Peripheral blood mononuclear cell (primary cell): ENCODE data around the genes NIF3L1, NDUFB3, TMEM237 and MPP4.

DNA sequence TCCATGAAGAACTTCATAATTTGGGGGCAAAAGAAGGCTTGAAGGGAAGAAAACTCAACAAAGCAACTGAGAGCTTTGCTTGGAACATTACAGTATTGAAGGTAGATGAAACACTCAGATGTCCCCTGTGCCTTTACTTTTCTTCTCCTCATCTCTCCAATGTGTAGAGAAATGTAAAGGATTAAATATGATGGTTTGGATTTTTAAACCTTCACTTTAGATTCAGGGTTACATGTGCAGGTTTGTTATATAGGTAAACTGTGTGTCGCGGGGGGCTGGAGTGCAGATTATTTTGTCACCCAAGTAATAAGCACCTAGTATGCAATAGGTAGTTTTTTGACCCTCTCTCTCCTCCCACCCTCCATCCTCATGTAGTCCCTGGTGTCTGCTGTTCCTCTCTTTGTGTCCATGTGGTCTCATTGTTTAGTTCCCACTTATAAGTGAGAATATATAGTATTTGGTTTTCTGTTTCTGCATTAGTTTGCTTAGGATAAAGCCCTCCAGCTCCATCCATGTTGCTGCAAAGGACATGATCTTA lies 299.5 kb downstream of the PLCL1 start:
- PRO-cap, 8 experiments: peak in 4 of 8 experiments; most common minus-strand start position 282 of the sequence (in 4)

GRCh38 chr2:198313168-198313403 lies 508.7 kb downstream of the PLCL1 start:
- PRO-cap, 8 experiments: no peak in any of the 8 experiments

DNA sequence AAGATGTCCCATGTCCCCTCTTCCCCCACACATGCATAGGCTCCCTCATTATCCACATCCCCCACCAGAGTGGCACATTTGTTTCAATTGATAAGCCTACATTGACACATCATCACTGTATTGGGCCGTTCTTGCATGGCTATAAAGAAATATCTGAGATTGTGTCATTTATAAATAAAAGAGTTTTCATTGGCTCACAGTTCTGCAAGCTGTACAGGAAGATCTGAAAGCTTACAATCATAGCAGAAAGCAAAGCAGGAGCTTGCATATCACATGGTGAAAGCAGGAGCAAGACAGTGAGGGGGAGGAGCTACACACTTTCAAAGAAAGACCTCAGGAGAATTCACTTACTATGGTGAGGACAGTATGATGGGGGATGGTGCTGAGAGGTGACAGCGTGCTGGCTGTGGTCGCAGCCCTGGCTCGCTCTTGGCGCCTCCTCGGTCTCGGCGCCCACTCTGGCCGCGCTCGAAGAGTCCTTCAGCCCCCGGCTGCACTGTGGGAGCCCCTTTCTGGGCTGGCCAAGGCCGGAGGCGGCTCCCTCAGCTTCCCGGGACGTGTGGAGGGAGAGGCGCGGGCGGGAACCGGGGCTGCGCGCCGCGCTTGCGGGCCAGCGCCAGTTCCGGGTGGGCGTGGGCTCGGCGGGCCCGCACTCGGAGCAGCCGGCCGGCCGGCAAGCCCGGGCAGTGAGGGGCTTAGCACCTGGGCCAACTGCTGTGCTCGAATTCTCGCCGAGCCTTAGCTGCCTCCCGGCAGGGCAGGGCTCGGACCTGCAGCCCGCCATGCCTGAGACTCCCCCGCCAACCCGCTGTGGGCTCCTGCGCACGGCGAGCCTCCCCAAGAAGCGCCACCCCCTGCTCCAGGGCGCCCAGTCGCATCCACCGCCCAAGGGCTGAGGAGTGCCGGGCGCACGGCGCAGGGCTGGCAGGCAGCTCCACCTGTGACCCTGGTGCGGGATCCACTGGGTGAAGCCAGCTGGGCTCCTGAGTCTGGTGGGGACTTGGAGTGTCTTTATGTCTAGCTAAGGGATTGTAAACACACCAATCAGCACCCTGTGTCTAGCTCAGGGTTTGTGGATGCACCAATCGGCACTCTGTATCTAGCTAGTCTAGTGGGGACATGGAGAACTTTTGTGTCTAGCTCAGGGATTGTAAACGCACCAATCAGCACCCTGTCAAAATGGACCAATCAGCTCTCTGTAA lies 131.9 kb upstream of the SPATS2L start:
- PRO-cap, 8 experiments: no peak in any of the 8 experiments

GRCh38 chr2:200373932-200374461 lies 67.5 kb downstream of the SPATS2L start:
- PRO-cap, 8 experiments: no peak in any of the 8 experiments

- PRO-cap, 8 experiments: no peak in any of the 8 experiments
These were observed 28.5 kb downstream of the AOX1 start for GRCh38 chr2:200614172-200614847.

GRCh38 chr2:200655669-200656053 lies 69.8 kb downstream of the AOX1 start:
- PRO-cap, 8 experiments: no peak in any of the 8 experiments

DNA sequence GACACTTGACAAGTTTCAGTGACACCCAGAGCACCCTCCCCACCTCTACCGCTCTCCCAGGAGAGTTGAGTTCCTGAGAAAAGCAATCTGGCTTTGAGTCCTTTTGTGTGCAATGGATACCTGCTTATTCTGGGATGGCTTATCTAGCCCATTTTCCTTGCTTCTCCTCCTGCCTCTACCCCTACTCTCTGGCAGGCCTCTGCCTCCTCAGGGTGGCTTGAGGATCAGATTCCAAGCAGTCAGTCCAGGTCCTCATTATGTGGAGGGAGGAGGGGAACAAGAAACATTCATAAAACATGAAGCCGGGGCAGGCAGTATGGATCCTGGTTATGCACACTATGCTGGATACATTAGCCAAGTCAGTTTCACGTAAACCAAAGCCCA lies 64.2 kb upstream of the BZW1 start:
- PRO-cap, 8 experiments: no peak in any of the 8 experiments

DNA sequence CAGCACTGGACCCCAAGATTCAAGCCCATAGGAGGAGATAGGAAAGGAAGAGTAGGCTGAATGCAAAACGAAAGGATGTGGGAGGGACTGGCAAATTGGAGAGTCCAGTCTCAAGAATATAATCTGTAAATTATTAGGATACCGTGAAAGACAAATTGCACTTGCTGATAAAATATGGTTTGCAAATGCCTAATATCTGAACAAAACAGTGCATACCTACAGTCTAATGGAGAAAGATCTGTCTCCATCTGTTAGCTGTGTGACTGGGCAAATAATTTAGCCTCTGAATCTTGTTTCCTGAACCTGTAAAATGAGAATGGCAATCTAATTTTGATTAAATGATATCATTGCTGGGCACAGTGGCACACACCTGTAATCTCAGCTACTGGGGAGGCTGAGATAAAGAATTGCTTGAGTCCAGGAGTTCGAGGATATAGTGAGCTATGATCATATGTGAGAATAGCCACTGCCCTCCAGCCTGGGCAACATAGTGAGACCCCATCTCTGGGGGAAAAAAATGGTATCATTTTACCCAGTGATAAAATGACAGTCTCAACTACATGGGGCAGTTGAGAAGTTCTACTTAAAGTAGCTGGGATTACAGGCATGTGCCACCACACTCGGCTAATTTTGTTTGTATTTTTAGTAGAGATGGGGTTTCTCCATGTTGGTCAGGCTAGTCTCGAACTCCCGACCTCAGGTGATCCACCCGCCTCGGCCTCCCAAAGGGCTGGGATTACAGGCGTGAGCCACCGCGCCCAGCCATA lies 16.8 kb downstream of the BZW1 start:
- PRO-cap, 8 experiments: peak in 7 of 8 experiments; most common plus-strand start position 70 of the sequence (in 5)

DNA sequence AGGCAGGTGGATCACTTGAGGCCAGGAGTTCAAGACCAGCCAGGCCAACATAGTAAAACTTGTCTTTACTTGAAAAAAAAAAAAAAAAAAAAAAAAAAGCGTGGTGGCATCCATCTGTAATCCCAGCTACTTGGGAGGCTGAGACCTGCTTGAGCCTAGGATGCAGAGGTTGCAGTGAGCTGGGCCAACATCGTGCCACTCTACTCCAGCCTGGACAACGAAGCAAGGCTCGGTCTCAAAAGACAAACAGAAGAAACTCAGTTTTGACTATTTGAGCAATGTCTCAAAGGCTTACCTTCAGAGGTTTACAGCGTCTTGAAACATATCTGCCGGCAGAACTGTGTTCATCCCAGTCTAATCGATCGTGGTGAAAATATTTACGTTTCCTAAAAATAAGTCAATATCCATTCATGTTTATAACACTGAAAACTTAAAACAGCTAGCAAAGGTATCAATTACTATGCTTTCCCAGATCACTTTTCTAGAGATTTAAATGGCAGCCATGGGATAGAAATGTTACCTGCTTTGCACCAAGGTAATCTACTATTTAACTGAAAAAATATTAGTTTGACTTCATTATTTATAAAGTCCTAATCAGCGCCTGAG lies 10.7 kb downstream of the CLK1 start:
- PRO-cap, 8 experiments: peak in 5 of 8 experiments; most common minus-strand start position 360 of the sequence (in 4)

DNA sequence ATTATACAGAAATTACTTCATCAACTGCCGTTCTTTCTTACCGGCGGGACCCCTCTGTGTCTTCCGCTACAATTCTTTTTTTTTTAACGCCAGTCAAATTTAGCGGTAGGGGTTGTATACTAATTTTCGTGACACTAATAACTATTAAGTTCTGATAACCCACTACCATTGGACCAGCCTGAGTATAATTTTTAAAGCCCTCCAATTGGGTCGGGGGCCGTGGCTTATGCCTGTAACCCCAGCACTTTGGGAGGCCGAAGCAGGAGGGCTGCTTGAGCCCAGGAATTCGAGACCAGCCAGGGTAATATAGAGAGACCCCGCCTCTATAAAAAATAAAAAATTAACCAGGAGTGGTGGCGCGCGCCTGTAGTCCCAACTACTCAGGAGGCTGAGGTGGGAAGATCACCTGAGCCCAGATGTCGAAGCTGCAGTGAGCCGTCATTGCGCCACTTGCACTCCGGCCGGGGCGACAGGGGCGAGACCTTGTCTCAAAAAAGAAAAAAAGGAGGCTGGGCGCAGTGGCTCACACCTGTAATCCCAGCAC lies 1.3 kb downstream of the CLK1 start:
- PRO-cap, 8 experiments: peak in 4 of 8 experiments; most common plus-strand start position 449 of the sequence (in 2); most common minus-strand start position 300 of the sequence (in 4)

DNA sequence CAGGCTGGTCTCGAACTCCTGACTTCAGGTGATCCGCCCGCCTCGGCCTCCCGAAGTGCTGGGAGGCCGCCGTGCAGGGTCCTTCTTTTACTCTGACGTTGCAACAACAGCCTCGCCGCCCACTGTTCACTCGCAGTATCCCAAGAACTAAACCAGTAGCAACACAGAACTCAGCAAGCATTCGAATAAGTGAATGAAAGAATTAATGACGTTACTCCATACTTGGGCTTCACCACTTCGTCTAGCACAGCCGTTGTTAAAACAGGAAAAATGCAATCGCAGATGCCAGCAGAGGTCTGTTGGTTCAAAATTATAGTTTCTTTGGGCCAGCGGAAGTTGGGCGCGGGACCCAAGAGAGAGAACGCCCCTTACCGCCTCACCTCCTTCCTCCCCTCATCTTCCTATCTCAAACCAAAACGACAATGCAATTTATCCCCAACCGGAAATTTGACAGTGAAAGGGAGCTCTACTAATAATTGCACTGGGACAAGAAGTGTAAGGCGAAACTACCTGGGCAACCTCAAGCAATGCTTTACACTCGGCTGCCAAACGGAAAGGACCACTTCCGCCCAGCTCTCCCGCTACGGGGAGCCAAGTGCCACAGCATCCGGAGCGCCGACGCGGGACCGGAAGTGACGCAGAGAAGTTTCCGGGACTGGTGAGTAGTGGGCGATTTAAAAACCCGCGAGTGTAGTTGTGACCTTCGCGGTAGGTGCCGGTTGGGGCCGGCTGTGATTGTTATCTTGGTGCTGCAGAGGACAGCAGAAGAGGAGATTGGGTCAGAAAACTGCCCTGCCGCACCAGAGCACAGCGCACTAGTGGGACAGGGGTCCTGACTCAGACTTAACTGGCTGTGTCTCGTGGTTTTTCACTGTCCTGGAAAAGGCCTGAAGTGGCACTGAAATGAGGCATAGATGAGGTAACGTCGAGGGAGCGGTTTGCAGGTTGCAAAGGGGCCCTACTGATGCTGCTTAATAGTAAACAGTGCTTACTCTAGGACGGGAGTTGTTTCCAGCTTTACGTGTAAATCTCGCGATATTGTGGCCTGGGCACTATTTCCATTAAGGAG lies at the start of gene NIF3L1:
NIF3L1 (plus strand) TSS at position 638 of the 1,069 bp plus-strand sequence.
- PRO-cap, 8 experiments: peak in 8 of 8 experiments; most common plus-strand start position 693 of the sequence (in 5); most common minus-strand start position 556 of the sequence (in 4)

DNA sequence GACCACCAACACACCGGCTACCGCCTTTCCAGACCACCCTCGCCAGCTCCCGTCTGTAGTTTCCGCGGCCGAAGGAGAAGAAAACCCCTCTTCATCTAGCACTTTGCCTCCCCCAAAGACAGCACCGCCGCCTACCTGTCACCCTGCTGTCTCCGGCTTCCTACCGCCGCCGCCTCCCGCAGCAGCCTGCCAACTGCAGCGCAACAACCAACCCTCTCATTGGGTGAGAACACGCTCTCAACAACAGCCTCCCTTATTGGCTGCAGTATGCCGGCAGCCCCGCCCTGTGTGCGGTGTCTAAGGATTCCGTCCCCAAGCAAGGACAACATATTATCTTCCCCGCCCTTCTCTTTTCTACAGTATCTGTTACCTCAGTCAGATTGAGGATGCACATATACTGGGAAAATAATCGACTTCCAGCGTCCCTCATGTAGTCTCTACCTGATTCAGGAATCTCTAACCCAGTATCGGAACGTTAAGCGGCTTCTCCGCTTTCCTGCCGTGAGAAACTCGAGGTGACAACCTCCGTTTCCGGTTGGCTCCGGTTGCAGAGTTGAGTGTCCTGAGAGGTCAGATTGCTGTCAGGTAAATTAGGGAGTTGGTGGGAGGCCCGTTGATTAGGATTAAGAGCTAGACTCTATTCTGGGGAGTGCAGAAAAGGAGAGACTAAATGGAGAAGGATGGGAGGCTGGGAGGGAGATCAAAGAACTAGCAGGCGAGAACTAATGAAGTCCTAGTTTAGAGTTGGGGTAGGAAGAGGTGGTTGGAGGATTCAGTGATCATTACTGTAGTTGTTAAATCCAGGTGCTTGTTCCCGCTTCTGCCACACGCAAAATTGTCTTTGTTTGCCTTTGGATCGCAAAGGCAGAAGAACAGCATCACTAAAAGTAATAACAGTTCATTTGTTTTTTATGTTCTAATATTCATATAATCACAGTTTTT lies at the start of gene NDUFB3:
NDUFB3 (plus strand) TSS at position 527 of the 942 bp plus-strand sequence.
- PRO-cap, 8 experiments: peak in 8 of 8 experiments; most common plus-strand start position 528 of the sequence (in 7); most common minus-strand start position 154 of the sequence (in 7)

DNA sequence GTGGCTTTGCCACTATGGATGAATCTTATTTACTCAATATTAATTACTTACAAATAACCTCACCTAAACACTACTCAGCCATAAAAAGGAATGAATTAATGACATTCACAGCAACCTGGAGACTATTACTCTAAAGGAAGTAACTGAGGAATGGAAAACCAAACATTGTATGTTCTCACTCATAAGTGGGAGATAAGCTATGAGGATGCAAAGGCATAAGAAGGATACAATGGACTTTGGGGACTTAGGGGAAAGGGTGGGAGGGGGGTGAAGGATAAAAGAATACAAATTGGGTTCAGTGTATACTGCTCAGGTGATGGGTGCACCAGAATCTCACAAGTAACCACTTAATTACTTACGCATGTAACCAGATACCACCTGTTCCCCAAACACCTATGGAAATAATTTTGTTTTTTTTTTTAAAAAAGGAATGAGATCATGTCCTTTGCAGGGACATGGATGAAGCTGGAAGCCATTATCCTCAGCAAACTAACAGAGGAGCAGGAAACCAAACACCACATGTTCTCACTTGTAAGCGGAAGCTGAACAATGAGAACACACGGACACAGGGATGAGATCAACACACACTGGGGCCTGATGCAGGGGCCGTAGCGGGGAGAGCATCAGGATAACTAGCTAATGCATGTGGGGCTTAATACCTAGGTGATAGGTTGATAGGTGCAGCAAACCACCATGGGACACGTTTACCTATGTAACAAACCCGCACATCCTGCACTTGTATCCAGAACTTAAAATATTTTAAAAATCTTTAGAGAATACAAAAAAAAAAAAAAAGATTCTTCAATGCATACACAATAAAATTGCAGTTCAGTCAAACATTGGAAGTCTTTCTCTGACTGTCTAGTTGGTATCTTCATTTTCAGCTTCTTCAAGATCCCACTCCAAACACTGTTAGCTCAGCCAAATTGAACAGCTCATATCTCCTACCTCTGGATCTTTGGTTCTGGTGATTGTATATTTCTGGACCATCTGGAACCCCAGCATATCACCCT lies 11.7 kb upstream of the CASP10 start:
- PRO-cap, 8 experiments: no peak in any of the 8 experiments

DNA sequence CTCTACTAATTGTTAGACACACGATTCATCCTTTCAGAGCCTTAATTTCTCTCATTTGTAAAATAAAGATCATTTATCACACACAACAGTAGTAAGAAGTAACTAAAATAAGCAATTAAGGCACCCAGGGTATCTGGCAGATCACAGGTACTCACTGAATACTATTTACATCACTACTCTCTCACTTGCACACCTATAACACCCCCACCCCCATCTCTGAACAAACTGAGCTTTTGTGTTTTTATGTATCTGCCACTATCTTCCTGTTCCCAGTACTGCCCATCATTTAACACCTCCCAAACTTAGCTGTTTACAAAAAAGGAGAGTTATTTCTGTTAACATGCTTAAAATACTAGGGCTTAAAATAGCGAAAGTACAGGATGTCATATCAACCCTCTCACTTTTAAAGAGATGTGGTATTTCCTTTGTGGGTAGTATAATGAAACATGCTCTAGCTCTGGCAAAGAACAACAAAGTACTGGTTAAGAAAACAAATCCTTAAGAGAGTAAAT lies 37.2 kb downstream of the TRAK2 start:
- PRO-cap, 8 experiments: no peak in any of the 8 experiments

- PRO-cap, 8 experiments: peak in 5 of 8 experiments; most common plus-strand start chr2:201643256 (in 1); most common minus-strand start chr2:201643210 (in 4)
These were observed at the start of gene TMEM237 for GRCh38 chr2:201642932-201643797. TMEM237 (minus strand) TSS chr2:201643503.

DNA sequence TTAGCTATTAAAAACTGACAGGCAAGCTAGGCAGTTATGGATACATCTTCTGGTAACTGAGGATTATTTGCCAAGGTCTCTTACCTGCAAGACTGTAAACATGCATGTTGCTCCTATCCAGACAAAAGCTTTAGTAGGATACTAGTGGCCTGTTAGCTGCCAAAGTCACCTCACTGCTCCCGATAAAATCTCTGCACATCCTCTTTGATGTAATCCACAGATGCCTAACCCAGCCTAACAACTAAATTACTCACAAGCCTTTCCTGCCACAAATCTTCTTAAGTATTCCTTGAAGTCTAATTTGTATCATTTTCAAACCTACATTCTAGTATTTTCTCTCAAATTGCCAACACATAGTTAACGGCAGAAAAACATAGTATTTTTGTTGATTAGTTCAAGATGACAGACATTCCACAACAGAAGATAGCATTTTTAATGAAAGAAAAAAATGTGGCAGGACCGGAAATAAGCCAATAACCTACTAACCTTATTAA lies at the start of gene MPP4:
MPP4 (minus strand) TSS at position 142 of the 494 bp plus-strand sequence.
- PRO-cap, 8 experiments: no peak in any of the 8 experiments

DNA sequence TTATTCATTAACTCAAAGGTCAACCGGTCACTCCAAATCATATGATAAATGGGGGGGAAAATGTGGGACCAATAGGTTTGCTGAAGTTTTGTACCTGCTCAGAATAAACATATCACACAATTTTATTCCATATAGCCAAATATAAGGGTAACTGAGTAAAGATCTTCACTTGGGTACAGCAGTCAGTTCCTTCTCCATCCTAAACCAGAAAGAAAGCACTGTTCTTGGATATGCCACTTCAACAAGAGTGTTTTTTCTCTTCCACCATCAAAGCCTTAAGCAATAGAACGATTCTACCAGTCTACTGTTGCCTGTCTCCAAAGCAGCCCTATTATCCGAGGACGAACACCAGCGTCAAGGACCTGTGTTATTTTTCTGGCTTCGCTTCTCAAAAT lies 851 bp downstream of the ALS2 start:
- PRO-cap, 8 experiments: no peak in any of the 8 experiments

DNA sequence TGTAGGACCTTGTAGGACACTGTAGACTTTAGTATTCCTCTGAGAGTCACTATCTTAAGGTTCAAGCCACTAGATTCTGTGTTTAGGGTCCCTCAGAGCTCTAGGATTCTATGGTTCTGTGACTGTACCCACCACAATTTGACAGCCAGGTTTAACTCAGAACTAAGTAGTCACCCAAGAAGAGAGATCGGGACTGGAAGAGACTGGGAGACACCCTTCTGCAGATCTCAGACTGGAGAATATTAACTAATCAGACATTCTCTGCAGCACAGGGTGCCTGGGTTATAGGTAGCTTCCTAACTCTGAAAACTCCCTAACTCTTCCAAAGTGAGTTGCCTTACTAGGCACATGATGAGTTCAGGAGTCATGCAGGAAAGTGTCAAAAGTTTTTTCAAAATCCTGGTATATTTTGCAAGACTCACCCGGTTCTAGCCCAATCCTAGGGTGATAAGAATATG lies 57.1 kb upstream of the FZD7 start:
- PRO-cap, 8 experiments: no peak in any of the 8 experiments

GRCh38 chr2:202113496-202113945 lies 40.5 kb downstream of the KIAA2012 start:
- PRO-cap, 8 experiments: no peak in any of the 8 experiments

DNA sequence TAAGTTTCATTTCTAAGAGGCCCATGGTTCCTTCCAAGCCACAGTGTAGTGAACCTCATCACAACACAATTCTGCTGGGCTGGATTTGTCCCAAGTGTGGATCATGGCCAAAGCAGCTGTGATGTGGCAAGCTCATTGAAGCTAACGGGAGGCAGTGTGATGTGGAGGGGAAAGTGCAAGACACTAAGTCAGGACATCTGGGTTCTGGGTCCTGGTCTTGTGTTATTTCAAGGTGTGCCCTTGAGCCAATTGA lies 62.6 kb downstream of the KIAA2012 start:
- PRO-cap, 8 experiments: no peak in any of the 8 experiments